AG09309 (cell line): ENCODE measurements around a stretch of chr3.

DNA sequence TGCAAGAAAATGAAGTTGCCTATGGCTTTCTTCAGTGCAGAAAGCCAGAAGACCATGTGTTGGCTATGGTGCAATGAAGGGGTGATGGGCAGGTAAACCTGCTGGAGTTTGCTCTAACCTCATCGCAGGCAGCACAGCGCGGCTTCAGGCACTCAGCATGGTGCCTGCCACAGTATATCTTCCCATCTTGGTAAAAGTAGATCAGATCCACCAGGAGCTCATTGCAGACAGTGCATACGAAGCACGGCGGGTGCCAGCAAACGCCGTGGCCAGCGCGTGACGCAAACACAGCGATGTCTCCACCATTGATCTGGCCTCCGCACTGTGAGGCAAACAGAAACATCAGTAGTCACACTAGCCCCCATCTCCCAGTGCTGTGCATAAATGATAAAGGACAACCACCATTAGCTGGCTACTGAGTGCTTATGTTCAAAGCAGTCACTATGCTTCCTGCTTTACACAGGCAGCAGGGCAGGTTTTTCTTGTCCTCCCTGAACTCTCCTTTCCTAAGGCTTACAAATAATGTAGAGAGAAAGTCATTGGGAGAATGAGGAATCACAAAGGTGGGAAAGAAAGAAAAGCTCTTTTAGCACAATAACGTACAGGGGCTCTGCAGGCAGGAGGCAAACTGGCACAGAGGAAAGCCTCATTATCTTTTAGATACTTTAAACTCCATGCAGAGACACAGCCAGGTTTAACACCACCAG, 68.1 kb downstream of the PRICKLE2 start:
- RRBS: no CpG with 5 or more reads among the region's 14 CpGs

- RRBS: no CpG with 5 or more reads among the region's 7 CpGs
These were observed 37.6 kb downstream of the PRICKLE2 start for GRCh38 chr3:64187541-64188157.

DNA sequence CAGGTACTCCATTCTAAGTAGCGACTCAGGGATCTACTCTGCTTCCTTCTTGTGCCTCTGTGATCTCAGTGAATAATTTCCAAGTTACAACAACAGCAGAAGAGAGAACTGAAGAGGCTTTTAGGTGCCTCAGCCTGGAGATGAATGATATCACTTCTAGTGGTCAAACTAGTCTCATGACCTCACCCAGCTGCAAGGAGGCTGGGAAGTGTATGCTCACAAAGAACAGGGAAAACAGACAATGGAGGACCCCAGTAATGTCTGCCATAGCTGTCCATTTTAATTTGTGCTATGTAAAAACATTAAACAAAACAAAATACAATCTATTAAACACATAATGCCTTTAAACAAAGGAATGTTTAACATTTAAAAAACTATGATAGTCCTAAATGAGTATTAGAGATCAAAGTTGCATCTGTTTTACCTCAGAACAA, 4.7 kb upstream of the PRICKLE2 start:
- RRBS: no CpG with 5 or more reads among the region's 1 CpG

- RRBS: no CpG with 5 or more reads among the region's 6 CpGs
These were observed 225.7 kb downstream of the ADAMTS9 start for GRCh38 chr3:64462135-64462486.

GRCh38 chr3:64568340-64568644, 119.5 kb downstream of the ADAMTS9 start:
- RRBS: no CpG with 5 or more reads among the region's 6 CpGs

DNA sequence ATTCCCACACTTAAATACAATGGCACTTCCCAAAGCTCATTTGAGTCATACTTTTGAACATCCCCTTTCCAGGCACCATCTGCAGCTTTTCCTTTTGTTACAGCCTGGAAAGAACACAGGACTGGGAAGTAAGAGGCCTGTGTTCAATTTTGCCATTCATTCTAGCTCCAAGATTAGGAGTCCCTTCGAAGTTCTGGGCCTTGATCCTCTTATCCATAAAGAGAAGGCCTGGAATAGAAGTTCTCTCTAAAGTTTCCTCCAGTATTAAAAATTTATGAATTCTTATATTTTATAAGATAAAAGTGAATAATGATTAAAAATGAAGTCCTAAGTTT, 18.5 kb downstream of the ADAMTS9 start:
- RRBS: no CpG with 5 or more reads among the region's 1 CpG

- RRBS: no CpG with 5 or more reads among the region's 1 CpG
These were observed 11.0 kb downstream of the ADAMTS9 start for GRCh38 chr3:64676856-64677066.

DNA sequence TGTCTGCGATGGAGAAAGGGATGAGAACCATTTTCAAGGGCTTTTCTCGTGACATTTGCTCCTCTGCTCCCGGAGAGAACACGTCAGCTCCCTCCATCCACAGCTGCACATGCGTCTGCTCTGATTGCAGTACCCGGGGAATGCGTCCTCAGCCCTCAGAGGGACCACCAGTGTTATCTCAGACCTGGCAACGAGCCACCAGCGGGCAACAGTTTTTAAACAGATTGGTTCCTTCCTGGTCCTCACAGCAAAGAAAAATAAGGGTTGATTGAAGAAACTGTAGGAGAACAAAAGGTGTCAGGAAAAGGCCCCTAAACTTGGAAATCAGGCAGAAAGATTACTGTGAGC, 202.2 kb upstream of the ADAMTS9 start:
- RRBS: 70% methylated on average over 4 of the region's 9 CpGs

DNA sequence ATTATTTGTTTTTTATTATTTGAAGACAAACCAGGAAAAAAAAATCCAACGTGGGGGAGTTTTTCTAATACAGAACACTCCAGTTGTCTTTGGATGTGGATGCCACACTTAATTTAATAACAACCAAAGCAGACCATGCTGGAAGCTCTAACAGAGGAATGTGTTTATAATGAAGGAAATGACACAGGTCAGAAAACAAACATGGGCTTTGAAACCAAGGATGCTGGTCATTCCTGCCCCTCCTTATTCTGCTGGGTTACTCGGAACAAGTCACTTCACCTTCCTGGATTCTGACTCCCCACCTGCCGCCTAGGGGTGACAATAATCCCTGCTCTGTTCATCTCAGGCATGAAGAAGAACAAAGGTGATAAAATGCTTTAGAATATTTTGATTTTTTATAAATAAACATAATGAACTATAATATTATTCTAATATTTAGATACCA, 240.9 kb upstream of the ADAMTS9 start:
- RRBS: no CpG with 5 or more reads among the region's 3 CpGs

- RRBS: no CpG with 5 or more reads among the region's 5 CpGs
These were observed 300.5 kb upstream of the ADAMTS9 start for GRCh38 chr3:64988097-64988846.

GRCh38 chr3:65411997-65412462, 626.7 kb downstream of the MAGI1 start:
- RRBS: no CpG with 5 or more reads among the region's 2 CpGs

GRCh38 chr3:65596566-65596958, 442.2 kb downstream of the MAGI1 start:
- RRBS: no CpG with 5 or more reads among the region's 3 CpGs

DNA sequence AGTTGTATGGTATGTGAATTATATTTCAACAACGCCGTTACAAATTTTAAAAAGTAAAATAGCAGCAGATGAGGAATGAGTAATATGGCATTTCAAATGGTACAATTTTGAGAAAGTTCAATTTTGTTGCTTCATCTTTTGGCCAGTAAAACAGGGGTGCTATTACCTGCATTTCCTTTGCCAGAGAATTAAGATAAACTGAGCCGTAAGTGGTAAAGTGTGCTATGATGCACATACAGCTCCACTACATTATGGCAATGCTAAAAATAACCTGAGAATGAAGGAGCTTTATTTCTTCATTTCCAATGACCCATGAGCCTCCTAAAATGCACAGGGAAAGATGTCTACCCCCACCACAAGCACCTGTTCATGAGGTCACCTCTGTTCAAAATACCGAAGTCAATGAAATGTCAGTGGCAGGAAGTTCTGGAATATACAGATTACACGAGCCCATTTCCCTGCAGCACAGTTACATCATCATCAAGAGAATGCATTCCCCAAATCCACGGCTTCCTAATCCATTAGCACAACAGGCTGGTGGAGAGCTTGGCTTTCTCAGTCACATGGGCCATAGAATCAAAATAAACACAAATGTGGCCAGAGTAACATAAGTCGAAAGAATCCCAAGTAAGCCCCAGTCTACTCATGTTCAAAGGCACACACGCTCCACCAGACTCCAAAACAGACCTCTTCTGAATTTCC, 419.5 kb downstream of the MAGI1 start:
- RRBS: no CpG with 5 or more reads among the region's 8 CpGs

GRCh38 chr3:65867732-65868380, 170.9 kb downstream of the MAGI1 start:
- RRBS: no CpG with 5 or more reads among the region's 3 CpGs

DNA sequence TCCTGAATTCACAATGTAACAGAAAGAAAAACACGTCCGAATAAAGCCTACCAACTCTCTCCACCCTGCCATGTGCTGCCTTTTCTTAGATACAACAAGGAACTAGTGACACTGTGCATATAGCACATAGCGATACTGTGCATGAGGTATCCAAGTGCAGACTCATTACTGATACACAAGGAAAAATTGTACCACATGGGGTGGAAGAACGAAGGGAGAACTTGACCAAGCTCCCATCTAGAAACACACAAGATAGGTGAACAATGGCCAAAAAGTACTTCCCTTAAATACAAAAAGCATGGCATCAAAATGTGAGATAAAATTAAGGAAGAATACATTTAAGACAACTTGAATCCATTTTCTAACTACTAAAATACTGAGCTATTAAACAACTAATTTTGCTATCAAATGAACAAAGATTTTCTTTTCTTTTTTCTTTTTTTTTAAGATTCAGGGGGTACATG, 154.5 kb downstream of the MAGI1 start:
- RRBS: no CpG with 5 or more reads among the region's 4 CpGs

DNA sequence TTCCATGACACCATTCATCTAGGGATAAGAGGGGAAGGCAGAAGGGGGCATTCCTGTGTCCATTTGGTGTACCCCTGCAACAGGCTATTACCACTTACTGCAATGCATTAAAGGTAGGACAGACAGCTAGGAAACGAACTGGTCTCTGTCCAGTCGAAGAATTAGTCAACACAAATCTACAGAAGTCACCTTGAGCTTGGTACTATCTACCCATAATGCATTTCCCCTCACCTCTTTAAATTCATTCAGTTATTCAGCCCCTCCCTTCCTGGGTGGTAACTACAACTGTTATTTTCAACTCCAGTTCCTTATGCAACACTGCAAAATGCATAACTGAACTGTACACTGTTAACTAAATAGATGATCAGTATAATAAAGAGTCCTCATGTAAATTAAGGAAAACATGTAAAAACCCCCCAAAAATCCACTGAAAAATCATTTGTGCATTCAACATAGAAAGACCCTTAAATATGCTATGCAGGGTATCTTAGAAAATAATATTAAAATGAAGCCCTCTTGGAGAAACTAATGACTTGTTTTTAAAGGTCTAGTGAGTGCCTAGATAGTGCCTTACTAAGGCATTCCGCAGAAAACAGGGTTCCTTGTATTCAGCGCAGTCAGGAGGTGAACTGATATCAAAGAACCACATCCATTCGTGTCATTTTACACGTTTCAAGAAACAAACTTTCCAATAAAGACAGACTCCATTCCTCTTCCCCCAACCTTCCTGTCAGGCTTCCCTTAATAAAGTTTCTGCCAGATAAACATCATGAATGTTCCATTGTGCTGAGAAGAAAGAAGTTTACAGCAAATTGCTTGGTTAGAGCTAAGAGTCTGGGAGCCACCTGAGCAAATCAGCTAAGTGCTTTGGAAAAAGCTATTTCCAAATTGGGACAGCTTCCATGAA, 77.4 kb downstream of the MAGI1 start:
- RRBS: no CpG with 5 or more reads among the region's 6 CpGs

- RRBS: 3% methylated on average over 15 of the region's 29 CpGs
These were observed 870 bp upstream of the MAGI1 start for GRCh38 chr3:66039502-66040073.

- RRBS: no CpG with 5 or more reads among the region's 5 CpGs
These were observed 91.1 kb downstream of the SLC25A26 start for GRCh38 chr3:66311882-66312394.

DNA sequence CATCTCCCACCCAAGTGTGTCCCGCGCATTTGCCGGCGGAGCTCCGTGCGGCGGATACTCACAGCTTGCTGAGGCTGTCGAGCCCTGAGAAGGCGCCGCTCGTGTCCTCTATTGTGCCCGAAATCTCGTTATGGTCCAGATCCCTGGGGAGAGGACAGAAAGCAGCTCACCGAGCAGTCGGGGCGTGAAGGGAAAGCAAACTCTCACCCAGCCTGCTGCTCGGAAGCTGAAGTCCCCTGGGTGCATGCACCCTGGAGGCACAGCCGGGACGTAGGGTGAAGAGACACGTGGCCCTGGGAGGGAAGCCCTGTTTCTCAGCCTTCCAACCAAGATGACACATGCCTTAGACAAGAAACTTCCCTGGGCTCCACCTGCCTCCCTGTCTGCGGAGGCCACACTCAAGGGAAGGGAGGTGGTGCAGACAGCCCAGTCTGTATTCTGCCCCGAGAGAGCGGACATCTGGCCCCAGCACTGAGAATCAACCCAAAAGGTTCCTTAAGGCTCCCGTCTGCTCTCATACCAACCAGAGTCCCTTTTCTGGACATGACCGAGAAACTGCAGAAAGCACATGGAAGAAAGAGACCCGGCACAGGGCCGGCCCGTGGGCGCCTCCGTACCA, 95.6 kb downstream of the LRIG1 start:
- RRBS: 14% methylated on average over 4 of the region's 30 CpGs

DNA sequence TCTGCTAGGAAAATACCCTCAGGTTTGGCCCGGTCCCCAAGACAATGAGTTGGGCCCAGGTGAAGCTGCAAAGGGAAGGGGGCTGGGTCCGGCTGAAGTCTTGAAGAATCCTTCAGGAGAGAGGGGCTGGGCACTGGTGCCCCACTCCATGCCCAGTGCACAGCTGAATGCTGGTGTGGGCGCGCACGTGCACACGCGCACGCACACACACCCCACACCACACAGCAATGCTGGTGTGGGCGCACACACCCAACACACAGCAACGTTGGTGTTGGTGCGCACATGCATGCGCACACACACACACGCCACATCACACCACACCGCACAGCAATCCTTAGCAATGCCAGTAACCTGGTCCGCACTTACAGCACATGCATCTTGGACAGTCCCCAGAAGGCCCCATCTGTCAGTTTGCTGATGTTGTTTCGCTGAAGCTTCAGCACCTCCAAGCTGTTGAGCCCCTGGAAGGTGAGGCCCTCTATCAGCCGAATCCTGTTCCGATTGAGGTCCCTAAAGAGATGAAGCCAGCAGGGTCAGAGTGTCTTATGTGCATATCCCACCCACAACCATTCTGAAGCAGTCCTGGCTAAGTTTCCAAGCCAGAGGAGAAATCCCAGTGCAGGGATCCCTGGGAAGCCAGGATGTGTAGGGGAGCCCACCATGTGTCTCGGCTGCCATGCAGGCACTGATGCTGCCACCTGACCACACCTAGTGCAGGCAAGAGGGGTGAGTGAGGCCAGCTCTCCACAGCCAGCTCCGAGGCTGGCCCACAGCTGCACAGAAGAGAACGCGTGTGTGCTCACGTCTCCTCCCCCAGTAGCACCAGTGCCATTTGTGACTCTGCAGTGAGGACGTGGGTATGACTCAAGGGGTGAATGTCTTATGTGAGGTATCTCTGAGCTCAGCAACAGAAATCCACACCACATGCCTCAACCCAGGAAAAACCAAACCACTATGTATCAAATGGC, 88.0 kb downstream of the LRIG1 start:
- RRBS: 100% methylated on average over 2 of the region's 24 CpGs